Subcutaneous adipose tissue (tissue), 3 donors: ENCODE results near the gene BNIP5.

- PRO-cap = no peak
- RAMPAGE, long total RNA, 3 experiments = no peak in any of the 3 experiments
These were observed at the start of gene BNIP5 for GRCh38 chr6:36336257-36337420. BNIP5 (minus strand) TSS chr6:36336888.

- PRO-cap = no peak
- RAMPAGE, long total RNA, 3 experiments = no peak in any of the 3 experiments
These were observed 9.1 kb upstream of the ETV7 start for GRCh38 chr6:36396501-36397014.

- PRO-cap = no peak
- RAMPAGE, long total RNA, 3 experiments = no peak in any of the 3 experiments
These were observed 26.4 kb downstream of the KCTD20 start for GRCh38 chr6:36469078-36469622.

DNA sequence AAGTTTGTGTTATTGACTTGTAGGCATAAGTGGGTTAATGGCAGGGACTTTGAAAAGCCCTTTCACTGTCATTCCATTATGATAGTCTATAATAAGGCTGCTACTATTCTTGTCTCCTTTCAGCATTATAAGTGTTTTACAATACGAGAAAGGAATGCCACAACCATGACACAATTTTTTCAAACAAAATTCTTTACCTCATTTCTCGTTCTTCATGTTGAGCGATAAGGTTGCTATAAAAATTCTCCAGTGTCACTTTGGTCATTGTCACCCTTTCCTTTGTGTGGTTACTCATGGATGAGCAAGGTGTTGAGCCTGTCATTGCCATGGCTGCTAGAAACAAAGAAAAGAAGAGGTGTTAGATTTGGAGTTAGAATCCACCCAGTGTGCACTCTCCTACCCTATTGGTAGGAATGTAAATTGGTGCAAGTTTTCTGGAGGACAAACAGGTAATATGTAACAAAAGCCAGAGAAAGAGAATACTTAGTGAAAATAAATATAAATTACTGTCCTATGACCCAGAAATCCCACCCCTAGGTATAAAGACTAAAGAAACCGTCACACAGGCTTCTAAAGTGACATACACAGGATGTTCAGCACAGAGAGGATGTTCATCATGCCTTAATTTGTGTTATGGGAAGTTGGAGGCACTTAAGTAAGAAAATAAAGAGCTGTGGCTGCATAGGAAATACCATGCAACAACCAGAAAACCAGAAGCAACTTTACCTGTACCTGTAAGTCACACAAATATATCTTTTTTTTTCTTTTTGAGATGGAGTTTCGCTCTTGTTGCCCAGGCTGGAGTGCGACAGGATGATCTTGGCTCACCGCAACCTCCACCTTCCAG lies 7.2 kb downstream of the STK38 start:
- PRO-cap = no peak
- RAMPAGE, long total RNA, 3 experiments = start-site peak on the minus strand in 1 of 3 experiments, centred at position 302 of the sequence, 47 reads per replicate

DNA sequence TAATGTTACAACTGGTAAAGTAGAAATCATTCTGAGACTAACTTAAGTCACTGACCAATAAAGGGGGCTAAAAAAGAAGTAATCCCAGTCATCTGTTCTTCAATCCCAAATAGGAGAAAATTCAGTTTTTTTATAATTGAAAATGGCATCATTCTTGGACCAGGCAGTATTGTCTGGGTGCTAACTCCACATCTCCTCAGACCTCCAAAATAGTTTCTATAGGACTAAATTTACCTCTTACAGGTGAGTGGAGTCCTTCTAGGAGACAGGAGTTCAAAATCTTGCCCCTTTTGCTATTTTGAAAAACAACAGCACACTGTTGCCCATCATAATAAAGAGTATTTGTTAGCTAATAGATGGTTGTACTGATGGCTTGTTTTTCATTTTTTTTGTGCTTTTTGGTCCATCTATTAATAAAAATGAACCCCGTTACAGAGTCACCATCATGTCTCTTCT lies 5.3 kb downstream of the SRSF3 start:
- PRO-cap = no peak
- RAMPAGE, long total RNA, 3 experiments = no peak in any of the 3 experiments

DNA sequence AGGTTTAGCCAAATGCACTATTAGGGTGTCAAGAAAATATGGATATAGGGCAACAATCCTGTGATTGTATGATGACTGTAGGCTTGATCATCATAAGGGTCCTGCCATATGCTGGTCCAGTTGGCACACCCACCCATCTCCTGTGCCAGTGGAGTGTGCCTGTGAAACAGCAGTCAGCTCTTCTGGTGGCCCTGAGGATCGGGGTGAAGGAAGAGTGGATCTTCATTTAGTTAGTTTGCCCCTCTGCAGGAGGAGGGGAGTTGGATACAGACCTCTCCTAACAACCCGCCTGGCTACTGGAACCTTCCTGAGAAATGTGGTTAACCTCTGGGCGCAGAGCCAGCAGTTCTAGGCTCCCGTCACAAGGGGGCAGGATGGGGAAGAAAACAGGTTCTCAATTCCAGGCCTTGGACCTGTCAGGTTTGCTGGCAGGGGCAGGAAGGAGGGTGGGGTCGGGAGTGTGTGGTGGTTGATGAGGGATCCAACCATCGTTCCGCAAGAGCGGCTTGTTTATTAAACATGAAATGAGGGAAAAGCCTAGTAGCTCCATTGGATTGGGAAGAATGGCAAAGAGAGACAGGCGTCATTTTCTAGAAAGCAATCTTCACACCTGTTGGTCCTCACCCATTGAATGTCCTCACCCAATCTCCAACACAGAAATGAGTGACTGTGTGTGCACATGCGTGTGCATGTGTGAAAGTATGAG lies 29.2 kb downstream of the SRSF3 start:
- PRO-cap = no peak
- RAMPAGE, long total RNA, 3 experiments = no peak in any of the 3 experiments

DNA sequence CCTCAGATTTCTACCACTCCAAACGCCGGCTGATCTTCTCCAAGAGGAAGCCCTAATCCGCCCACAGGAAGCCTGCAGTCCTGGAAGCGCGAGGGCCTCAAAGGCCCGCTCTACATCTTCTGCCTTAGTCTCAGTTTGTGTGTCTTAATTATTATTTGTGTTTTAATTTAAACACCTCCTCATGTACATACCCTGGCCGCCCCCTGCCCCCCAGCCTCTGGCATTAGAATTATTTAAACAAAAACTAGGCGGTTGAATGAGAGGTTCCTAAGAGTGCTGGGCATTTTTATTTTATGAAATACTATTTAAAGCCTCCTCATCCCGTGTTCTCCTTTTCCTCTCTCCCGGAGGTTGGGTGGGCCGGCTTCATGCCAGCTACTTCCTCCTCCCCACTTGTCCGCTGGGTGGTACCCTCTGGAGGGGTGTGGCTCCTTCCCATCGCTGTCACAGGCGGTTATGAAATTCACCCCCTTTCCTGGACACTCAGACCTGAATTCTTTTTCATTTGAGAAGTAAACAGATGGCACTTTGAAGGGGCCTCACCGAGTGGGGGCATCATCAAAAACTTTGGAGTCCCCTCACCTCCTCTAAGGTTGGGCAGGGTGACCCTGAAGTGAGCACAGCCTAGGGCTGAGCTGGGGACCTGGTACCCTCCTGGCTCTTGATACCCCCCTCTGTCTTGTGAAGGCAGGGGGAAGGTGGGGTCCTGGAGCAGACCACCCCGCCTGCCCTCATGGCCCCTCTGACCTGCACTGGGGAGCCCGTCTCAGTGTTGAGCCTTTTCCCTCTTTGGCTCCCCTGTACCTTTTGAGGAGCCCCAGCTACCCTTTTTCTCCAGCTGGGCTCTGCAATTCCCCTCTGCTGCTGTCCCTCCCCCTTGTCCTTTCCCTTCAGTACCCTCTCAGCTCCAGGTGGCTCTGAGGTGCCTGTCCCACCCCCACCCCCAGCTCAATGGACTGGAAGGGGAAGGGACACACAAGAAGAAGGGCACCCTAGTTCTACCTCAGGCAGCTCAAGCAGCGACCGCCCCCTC lies 7.5 kb downstream of the CDKN1A start:
- PRO-cap = no peak
- RAMPAGE, long total RNA, 3 experiments = no peak in any of the 3 experiments

DNA sequence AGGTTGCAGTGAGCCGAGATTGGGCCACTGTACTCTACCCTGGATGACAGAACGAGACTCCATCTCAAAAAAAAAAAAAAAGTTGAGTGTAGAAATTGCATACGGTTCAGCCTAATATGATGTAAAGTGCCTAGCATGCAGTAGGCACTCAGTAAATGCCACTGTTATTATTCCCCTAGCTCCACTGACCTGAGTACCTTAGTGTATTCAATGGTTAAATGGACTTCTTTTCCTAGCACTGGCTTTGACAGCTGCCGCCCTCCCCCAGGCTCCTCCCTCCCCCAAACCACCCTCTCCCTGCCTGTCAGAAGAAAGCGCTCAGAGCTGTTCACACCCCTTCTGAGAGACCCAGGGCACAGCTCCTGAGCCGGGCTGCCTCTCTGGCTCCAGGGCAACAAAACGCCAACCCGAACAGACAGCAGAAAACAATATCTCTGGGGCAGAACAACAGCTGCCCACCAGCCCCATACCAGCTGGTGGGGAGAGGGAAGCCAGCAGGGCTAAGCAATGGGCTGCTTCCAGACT lies 4.6 kb downstream of the CPNE5 start:
- PRO-cap = no peak
- RAMPAGE, long total RNA, 3 experiments = no peak in any of the 3 experiments

DNA sequence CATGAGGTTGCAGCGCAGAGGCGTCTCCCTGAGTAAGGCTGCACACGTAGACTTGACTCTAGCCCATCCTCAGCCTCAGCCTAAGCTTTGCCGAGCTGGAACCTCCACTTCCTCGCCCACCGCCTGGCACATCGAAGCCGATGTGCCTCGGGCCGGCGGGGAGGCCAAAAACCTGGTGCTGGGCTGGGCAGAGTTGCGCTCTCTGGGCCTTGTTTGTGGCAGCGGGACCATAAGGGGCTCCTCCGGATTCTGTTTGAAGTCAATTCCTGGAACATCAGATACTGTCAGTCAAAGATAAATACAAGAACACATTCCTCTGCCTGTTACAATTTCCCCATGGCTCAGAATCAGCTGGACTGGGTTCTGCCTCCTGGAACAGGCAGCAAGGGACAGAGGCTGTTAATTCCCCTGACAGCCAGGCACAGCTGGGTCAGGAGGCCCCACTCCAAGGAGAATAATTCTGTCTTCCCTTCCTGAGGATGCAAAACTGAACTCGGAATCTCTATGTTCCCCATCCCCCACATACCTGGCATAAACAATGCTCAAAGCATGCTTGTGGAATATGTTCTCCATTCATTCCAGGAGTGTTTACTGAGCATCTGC lies 1.7 kb upstream of the CPNE5 start:
- PRO-cap = no peak
- RAMPAGE, long total RNA, 3 experiments = no peak in any of the 3 experiments

DNA sequence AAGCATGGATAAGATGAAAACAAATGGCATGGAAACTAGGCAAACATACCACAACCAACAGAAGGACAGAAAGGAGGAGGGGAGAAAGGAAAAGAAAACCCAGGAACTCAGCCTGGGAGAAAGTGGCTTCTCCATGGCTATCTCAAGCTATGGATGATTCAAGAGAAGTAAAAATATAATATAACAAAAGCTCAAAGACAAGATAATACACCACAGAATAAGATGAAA lies 6.7 kb downstream of the PPIL1 start:
- PRO-cap = no peak
- RAMPAGE, long total RNA, 3 experiments = no peak in any of the 3 experiments

DNA sequence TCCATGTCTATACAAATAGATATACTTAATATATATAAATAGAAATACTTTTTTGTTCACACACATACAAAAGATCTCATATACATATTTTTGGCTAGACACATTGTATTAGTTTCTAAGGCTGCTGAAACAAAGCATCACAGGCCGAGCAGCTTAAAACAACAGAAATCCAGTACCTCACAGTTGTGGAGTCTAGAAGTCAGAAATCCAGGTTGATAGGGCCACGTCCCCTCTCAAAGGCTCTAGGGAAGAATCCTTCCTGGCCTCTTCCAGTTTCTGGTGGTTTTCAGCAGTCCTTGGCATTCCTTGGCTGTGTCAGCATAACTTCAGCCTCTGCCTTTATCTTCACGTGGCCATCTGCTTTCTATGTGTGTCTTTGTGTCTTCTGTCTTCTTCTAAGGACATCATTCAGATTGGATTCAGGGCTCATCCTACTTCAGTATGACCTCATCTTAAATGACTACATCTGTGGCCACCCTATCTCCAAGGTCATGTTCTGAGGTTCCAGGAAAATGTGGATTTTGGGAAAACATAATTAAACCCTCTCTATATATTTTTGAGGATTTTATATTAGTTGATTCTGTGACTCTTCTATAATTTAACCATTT lies 22.9 kb downstream of the C6orf89 start:
- PRO-cap = no peak
- RAMPAGE, long total RNA, 3 experiments = no peak in any of the 3 experiments

- PRO-cap = no peak
- RAMPAGE, long total RNA, 3 experiments = no peak in any of the 3 experiments
These were observed 15.4 kb downstream of the PI16 start for GRCh38 chr6:36969917-36970320.

DNA sequence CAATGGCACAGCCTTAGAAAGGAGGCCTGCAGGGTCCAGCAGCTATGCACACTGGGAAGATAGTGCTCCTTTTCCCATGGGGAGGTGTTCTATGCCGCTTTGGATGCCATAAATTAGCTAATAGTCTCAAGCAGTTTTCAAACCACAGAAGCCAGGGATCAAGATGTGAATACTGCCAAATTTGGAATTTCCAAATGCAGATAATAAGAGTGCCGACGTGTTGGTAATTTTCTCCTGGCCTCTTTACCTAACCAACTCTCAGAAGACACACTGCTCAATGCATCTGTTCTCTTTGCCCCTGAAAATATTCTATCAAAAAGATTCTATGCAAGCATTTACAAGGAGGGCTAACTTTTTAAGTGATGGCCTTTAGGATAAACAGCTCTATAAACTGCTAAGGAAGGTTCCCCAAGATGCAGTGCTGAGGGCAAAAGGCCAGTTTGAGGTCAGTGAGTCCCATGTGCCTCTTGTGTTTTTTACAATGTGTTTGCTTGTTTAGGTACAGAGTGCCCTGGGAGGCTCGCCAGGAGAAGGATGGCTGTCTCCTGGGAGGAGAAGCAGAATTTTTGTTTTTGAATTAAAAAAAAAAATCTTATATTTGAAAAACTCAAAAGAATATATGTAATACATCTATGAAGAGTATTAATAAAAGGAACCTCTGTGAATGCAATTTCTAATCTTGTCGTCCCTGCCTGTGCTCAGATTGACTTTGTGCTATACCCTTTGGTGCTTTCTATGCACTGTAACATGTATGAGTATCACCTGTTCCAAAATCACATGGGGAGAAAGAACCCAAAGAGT lies 12.9 kb downstream of the MTCH1 start:
- PRO-cap = no peak
- RAMPAGE, long total RNA, 3 experiments = no peak in any of the 3 experiments

DNA sequence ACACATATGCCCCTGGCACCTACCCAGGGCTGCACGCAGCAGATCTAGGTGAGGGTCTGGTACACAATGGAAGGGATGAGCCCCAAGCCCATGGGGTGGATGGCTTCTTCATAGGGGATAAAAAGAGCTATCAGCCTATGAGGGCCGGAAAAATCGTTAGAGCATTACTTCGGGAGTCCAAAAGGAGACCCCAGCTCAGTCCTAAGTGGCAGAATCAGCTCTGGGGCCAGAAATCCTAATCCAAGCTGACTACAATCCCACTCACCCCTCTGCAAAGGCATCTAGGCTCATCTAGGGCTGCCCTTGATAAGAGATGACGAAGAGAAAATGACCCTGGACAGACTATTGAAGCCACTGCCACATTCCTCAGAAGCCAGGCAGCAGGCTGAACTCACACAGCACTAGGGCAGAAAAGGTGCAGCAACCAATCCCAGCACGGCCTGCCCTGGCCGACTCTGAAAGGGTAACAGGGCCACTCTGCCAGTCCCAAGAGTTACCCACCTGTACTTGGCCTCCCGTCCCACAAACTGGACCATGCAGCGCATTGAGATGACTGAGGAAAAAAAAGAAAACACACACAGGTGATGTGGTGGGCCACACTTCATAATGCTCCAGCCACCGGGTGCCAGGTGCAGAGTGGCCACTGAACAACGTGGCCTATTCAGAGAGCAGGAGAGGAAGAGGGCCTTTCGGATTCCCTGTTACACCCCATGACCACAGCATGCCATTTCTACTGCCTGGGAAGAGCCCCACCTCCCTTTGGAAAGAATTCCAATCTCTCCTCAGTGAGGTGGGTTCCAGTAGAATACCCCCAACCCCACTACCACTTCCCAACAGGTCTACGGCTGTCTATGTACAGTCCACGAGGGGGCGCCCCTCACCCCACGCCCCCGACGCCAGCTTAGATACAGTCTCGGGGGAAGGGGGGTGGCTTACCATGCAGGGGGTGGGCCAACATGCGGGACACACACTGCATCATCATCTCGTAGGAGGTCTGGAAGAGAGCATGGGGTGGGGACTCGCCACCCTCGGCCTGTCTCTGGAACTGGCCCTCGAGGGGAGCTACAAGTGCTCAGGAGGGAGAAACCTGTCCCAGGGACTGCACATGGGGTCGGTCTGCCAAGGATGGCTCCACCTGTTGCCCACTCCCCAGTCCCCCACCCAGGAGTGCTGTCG lies 8.9 kb downstream of the MTCH1 start:
- PRO-cap = no peak
- RAMPAGE, long total RNA, 3 experiments = no peak in any of the 3 experiments

GRCh38 chr6:36999103-36999635 lies 6.3 kb upstream of the FGD2 start:
- PRO-cap = no peak
- RAMPAGE, long total RNA, 3 experiments = no peak in any of the 3 experiments

DNA sequence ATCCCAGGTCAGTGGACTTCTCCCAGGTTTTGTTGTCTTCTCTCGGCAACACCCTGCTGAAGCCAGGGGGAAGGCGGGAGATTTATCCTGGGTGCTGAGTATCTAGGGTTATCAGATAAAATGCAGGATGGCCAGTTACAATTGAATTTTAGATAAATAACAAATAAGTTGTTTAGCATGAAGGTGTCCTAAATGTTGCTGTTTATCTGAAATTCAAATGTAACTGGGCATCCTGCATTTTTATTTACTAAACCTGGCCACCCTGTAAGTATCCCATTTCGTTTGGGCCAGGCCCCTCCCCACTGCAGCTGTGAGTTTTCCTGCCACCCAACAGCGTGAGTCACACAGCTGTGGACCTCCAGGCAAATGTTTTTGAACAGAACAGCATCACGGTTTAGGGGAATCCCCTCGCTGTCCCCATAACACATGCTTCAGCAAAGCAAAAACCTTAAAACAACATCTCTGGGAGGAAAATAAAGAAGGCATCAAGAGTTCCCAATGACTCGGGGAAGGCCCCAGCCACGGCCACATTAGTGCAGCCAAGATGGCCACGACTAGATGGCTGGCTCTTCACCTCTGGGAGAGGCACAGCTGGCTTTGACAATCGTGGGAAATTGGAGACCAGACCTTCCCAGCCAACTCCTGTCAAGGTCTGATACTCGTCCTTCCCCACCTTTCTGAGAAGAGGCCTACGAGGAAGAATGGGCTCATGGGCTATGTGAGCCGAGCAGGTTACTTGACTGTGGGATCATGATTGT lies 43.3 kb downstream of the FGD2 start:
- PRO-cap = no peak
- RAMPAGE, long total RNA, 3 experiments = no peak in any of the 3 experiments

- PRO-cap = no peak
- RAMPAGE, long total RNA, 3 experiments = no peak in any of the 3 experiments
These were observed 46.7 kb downstream of the FGD2 start for GRCh38 chr6:37051917-37052749.

- PRO-cap = no peak
- RAMPAGE, long total RNA, 3 experiments = no peak in any of the 3 experiments
These were observed 50.9 kb downstream of the FGD2 start for GRCh38 chr6:37056131-37056970.

DNA sequence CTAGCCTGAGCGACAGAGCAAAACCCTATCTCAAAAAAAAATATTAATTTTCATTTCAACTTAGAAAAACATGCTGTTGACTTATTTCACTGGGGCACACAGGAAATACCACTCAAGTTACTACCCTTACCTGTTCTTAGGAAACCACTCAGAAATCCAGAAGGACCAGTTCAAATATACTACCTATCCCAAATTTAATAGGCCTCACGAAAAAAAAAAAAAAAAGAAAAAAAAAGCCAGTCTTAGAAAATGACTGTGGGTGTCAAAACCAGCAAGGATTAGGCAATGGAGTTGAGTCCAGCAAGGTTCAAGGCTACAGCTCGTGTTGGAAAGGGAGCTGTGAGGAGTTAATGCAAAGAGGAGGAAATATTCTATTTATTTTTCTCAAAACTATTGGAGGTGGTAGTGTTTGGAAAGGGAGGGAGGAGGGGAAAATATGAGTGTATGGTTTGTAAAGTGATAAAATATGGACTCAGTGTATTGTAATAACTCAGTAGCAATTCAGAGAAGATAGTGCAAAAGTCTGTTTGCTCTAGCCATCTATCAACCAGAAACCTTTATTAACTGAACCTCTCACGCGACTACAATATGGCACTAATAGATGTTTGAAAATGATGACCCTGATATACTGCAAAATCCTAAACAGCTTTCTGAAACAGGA lies 33.7 kb upstream of the PIM1 start:
- PRO-cap = no peak
- RAMPAGE, long total RNA, 3 experiments = no peak in any of the 3 experiments

GRCh38 chr6:37496825-37497678 lies 2.6 kb downstream of the CCDC167 start:
- PRO-cap = no peak
- RAMPAGE, long total RNA, 3 experiments = no peak in any of the 3 experiments